Cerebellum (tissue), 5 donors: ENCODE data around the gene DUX4.

DNA sequence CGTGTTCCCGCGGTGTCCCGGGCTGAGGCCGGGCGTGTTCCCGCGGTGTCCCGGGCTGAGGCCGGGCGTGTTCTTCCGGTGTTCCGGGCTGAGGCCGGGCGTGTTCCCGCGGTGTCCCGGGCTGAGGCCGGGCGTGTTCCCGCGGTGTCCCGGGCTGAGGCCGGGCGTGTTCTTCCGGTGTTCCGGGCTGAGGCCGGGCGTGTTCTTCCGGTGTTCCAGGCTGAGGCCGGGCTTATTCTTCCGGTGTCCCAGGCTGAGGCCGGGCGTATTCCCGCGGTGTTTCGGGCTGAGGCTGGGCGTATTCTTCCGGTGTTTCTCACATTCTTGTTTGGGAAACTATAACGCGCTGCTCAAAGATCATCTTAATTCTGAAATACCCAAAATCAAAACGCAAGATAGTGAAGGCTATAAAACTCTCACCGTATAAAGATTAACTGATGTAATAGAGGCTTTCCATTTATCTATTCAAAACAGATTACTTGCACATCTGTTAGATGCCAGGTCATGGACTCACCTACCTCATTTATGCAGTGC, 129.9 kb upstream of the FRG1 start:
- PRO-cap, 3 experiments: no peak in any of the 3 experiments
- RAMPAGE, long total RNA: no peak

- PRO-cap, 3 experiments: no peak in any of the 3 experiments
- RAMPAGE, long total RNA: no peak
These were observed at the start of gene DUX4 for GRCh38 chr4:190173505-190173842. Gene DUX4 (plus strand): TSS chr4:190173774.